Mesenchymal stem cell of adipose (primary cell): Measurements from ENCODE around the genes GAL3ST2 and NEU4.

DNA sequence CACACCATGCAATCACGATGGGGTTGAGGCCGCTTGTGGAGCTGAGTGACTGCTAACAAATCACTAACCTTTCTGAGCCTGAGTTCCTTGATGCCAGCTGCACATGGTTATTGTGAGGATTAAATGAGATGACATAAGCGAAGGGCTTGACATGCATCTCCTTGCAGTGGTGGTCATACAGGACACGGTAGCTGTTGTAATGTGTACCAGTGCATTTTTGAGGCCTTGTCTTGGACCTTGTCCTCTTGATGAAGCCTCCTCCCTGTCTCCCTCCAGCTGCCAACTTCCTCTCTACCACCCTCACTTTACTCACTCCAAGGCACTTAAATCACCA is 3.6 kb downstream of the FARP2 start:
- CAGE, long polyA plus RNA = no peak

DNA sequence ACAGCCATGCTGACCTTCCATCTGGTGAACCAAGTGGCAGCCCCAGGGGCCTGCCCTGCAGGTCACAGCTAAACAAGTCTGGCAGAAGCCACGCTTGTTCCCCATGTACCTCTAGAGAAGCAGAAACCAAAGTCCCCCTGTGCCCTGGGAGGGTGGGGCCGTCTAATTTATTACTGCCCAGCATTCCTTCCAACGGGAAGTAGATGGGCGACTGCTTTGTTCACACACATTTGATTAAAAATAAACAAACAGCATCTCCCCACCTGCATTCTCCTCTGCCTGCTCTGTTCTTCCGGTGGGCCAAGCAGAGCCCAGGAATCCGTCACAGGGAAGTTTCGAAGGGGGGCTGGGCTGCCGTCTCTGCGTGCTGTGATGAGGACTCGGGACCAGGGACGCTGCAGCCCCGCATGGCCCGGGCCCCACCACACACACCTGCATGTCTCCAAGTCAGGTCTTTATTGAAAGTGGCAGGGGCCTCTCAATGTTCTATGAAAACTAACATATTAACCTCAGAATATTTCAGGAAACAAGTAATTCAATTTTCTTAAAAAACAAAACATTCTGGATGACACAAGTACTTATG is 13.7 kb downstream of the STK25 start:
- CAGE, long polyA plus RNA = no peak

DNA sequence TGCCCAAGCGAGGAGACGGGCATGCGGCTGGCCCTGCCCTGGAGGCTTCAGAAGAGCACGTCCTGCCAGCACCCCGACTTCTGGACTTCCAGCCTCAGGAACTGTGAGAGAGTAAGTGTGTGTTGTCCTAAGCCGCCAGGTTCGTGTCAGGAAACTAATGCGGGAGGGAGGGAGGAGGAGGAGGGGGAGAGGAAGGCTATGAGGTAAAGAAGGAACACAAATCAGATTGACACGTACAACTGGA is 11.7 kb upstream of the BOK start:
- CAGE, long polyA plus RNA = no peak

DNA sequence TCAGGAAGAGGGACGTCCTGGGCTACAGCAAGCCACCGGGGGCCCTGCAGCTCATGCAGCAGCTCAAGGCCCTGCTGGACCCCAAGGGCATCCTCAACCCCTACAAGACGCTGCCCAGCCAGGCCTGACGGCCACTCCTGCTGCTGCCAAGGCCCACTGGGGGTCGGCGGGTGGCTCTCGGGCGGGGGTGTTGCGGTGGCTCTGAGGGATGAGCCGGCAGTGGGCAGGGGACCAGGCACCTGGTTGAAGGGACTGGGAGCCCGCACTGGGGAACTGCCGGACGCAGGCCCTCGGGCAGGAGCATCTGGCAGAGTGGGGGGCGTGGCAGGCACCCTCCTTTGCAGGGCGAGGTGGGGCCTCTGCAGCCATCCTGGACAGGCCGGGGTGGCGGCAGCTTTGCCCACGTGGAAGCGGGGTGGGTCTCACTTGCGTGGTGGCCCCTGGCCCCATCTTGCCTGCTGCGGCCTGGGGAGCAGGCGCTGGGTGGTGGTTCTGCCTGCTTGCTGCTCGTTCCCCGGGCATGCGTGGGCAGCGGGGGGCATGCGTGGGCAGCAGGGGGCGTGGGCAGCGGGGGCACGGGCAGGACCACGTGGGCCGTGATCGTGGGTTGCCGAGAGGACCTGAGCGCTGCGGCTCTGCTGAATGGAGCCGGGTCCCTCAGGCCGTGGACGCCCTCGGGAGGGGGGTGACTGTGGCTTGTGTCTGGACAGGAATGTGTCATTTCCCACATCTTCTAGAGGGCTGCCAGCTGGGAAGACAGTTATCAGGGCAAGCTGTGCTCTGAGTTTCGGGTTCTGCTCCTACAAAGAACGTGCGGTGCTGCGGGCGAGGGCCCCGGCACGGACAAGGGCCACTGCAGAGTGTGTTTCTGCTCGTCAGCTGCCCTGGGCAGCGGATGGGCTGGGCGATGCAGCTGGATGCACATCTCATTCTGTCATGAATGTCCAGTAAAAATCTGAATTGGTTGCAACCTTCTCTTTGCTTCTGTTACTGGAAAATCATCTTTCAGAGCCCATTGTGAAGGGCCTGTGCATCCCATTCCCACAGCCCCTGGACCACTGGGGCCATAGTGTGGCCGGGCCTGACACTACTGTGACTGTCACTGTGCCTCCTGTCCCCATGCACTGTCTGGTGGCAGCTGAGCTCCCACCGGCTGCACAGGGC is 8.4 kb upstream of the GAL3ST2 start:
- CAGE, long polyA plus RNA = no peak

GRCh38 chr2:241773938-241774575 is 2.6 kb upstream of the GAL3ST2 start:
- CAGE, long polyA plus RNA = no peak

DNA sequence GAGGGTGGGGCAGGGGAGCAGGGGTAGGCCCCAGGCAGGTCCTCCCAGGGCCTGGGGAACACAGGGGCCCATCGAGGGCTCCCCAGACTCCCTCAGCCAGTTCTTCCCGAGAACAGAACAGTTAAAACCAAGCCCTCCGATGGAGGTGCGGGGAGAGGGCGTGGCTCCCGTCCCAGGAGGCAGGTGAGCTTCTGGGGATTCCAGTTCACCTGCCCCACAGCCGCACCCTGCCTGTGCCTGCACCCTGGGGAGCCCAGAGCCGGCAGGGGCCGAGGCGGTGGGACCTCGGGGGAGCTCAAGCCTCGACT is at the start of gene GAL3ST2:
GAL3ST2 (plus strand) TSS at position 203 of the 308 bp plus-strand sequence.
- CAGE, long polyA plus RNA = no peak

DNA sequence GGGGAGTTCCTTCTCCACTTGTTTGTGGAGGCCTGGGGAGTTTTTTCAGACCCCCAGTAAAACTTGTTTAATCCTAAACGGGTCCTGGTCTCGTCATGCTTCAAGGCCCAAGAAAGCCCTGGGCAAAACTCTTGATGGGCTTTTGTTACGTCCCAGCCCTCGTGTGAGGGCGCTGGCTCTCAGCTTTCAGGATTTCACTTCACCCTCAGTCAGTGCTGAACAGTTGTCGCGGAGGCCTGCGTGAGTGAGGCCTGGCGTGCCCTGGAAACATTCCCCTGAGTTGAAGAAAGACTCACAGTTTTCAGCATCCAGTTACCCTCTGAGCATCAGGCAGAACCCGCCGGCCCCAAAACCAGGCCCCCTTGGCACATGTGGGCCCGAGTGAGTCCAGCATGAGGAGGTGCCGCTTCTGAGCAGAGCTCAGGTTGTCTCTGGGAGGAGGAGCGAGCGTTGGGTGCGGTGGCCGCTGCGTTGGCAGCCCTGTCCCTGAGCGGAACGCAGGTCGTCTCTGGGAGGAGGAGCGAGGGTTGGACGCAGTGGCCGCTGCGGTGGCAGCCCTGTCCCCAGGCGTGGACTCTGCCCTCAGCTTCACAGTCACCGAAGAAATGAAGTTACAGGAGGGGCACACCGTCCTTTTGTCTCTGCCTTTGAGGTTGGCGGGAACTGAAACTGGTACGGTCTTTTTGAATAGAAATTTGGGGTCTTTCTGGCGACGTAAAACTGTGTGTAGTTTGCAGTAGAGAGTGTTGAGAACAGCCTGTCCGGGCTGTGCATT is at the start of gene NEU4:
NEU4 (plus strand) TSS at position 591 of the 775 bp plus-strand sequence.
- CAGE, long polyA plus RNA = no peak

DNA sequence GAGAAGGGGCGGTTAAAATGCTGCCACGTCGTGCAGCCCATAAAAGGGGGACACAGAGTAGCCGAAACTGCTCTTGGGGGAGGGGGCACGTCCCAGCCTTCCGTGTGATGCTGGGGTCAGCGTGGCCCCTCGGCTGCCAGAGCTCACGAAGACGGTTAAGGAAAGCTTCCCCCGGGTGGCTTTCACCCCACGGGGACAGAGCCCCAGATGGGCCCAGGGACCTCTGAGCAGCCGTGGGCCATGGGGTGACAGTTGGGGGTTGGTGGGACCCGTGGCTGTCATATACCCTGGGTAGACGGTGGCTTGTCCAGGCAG is 342 bp downstream of the NEU4 start:
- CAGE, long polyA plus RNA = no peak

GRCh38 chr2:241868452-241869145 is 930 bp upstream of the RTP5 start:
- CAGE, long polyA plus RNA = no peak

- CAGE, long polyA plus RNA = no peak
Observed at GRCh38 chr2:241936778-241936977, 36.4 kb upstream of the FAM240C start.